Neural crest cell (in vitro differentiated cells): ENCODE measurements around a stretch of chr9.

DNA sequence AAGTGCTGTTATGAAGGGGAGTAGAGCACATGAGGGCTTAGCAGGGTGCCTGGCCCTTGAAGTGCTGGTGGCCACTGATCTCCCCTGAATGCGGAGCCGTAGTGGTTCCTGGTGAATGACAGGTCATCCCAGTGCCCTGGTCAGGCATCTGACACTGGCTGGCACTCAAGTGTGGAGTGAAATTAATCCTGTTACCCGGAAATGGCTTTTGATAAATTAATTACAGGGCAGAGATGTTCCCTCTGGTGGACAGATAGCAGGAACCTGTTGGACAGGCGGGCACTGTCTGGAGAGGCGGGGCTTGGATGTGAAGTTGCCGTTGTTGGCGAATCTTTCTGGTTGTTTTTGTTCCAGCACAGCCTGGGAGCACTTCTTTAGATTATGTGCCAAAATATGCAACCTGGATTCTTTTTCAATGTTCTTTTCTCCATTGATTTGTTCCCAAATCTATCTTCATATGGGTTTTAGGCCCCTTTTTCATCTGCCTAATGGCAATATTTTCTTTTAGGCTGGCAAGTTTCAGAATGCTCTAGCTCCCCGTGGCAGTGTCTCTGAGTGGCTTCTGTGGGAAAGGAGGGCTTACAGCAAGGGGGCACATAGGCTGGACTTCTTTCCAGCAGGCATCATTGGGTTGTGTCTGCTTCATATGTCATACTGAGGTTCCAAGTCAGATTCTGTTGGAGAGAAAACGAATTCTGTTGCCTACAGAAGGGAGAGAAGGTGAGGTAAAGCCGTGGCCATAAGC lies 28.7 kb downstream of the PRRC2B start:
- PRO-cap, result no peak

DNA sequence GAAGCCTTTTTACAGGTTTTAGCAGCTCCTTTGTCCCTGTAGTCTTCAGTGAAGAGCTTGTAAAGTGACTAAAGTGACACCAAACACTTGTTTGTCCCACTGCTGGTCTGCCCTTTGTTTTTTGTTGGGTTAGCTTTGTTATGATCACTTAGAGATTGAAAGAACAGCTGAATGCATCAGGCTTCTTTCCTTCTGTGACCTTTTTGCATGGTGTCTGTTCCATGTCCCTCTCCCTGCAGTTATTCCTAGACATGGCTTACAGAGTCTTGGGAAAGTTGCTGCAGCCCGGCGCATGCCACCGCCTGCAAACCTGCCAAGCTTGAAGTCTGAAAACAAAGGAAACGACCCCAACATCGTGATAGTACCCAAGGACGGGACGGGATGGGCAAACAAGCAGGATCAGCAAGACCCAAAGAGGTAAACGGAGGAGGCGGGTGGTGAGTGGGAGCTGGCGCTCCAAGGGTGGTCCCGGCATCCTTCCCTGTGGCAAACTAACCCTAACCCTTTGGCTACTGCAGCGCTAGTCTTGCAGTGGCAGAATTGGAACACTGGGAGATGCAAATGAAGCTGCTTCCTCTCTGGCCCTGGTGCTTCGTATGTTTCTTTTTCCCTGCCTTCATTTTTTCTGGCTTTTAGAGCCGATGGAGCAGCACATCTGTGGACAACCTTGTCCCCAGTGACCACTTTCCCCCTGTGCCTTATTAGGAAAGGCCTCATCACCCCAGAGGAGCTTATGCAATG lies 38.7 kb downstream of the PRRC2B start:
- PRO-cap, result no peak

DNA sequence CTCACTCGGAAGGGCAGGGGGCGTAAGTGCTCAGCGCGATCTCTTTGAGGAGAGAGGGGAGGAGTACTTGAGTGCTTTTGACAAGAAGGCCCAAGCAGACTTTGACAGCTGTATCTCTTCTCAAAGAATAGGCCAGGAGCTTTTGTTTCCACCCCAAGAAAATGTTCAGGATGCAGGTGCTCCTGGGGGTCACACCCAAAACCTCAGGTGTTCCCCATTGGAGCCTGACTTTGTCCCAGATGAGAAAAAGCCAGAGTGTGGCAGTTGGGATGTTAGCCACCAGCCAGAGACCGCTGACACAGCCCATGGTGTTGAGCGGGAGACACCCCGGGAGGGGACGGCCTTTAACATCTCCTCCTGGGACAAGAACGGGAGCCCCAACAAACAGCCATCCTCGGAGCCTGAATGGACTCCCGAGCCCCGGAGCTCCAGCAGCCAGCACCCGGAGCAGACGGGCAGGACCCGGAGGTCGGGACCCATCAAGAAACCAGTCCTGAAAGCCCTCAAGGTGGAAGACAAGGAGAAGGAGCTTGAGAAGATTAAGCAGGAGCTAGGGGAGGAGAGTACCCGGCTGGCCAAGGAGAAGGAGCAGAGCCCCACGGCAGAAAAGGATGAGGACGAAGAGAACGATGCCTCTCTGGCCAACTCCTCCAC lies 28.1 kb upstream of the POMT1 start:
- PRO-cap, result no peak

DNA sequence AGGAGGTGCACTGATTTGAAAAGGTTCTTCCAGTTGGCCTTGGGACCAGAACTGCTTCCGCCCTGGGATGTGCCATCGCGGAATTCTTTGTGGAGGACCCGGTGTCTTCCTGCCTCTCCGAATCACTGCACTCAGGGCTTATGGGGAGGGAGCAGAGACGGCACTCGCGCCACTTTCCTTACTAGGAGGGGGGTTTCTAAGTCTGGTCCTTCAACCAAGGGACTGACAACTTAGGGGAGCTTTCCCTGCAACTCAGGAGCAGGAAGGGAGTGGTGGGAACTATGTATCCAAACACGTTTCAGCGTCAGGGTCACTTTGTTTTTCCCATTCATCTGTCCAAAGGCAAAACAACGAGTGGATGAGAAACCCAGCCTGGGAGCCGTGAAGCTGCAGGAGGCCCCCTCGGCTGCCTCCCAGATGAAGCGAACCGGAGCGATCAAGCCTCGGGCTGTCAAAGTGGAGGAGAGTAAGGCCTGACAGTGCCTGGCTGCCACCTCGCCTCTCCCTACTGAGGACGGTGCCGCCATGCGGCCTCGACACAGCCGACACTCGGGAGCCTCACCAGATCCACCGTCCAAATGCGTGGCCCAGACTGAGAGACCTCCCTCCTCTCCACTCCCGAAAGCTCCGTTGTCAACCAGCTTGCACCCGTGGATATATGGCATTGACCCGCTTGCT lies 7.2 kb upstream of the POMT1 start:
- PRO-cap, result no peak

- PRO-cap, result no peak
Measured at GRCh38 chr9:131497109-131497645, 5.5 kb upstream of the POMT1 start.

- PRO-cap, result no peak
Measured at GRCh38 chr9:131638412-131638973, 93.2 kb downstream of the PRRT1B start.

DNA sequence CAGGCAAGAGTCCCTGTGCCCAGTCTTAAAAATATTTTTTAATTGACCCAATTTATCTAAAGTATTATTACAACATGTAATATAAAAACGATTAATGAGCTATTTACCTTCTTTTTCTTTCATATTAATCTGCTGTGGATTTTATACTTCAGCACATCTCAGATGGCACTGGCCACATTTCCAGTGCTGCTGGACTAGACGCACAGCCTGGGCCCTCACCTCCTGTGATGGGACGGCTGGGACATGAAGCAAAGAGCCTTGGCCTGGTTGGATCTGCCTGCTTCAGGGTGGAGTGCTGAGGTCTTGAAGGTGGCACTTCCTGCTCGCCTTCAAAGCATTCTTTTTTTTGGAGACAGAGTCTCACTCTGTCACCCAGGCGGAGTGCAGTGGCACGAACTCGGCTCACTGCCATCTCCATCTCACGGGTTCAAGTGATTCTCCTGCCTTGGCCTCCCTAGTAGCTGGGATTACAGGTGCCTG lies 73.2 kb downstream of the RAPGEF1 start:
- PRO-cap, result no peak

DNA sequence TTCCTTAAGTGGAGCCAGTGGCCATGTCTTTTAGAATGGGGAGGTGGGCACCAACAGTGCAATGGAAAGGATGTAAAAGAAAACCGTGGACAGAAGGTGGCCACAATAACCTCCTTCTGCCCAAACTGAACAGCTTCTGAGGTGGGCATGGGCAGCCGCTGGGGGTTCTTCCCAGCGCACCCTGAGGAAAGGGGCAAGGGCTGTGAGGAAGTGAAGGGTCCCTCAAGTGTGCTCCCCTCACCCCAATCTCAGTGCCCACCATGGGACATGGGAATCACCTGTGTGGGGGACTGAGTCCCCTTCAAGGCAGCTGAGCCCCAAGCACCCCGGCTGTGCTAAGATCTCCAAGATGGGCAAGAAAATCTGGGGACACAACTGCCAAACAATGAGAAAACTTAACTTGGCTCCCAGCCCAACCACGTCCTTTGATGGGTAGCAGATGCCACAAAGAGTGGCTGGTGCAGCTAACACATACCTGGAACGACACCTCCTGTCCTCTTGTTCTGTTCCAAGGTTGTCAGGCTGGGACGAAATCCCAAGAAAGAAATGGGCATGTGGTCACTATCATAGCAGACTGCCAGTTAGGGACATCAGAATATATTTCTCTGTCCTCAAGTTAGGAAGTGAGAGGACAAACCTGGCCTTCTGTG lies 63.7 kb downstream of the RAPGEF1 start:
- PRO-cap, result no peak

GRCh38 chr9:131695708-131696044 lies 44.2 kb downstream of the RAPGEF1 start:
- PRO-cap, result no peak

- PRO-cap, result no peak
Measured at GRCh38 chr9:131719229-131719596, 20.7 kb downstream of the RAPGEF1 start.

GRCh38 chr9:131733961-131734726 lies 5.7 kb downstream of the RAPGEF1 start:
- PRO-cap, result no peak

DNA sequence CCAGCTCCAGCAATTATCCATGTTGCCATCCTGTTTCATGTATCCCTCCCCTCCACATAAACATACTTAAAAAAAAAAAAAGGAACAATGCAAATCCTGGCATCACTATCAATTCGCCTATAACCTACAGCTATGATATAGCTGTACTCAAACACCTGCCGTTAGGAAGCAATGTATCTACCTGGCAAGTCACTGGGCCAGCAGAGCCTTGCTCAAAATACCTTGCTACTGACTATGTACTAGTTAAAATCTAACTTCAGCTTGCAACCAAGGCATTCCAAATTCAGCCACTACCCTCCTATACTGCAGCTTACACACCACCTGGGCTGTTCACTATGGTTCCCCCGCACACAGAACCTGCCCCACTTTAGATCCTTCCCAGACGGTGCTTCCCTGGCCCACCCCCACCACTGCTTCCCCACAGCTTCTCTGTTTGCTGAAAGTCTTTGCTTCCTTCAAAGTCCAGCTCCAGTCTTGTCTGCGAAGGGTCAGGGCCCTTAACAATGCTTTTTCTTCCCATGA lies 89.9 kb downstream of the MED27 start:
- PRO-cap, result no peak

DNA sequence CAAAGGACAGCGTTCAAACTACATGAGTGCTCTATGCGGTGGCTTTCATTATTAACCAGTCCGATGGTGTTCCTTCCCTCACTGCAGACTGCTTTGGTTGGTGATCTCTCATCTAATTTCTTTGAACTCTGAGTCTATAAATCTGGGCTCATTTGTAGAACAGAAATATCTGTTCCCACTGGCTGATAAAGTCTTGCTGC lies 82.0 kb downstream of the MED27 start:
- PRO-cap, result no peak

- PRO-cap, result no peak
Measured at GRCh38 chr9:132006749-132007463, 72.8 kb downstream of the MED27 start.

GRCh38 chr9:132197763-132198130 lies 35.9 kb downstream of the NTNG2 start:
- PRO-cap, result no peak

DNA sequence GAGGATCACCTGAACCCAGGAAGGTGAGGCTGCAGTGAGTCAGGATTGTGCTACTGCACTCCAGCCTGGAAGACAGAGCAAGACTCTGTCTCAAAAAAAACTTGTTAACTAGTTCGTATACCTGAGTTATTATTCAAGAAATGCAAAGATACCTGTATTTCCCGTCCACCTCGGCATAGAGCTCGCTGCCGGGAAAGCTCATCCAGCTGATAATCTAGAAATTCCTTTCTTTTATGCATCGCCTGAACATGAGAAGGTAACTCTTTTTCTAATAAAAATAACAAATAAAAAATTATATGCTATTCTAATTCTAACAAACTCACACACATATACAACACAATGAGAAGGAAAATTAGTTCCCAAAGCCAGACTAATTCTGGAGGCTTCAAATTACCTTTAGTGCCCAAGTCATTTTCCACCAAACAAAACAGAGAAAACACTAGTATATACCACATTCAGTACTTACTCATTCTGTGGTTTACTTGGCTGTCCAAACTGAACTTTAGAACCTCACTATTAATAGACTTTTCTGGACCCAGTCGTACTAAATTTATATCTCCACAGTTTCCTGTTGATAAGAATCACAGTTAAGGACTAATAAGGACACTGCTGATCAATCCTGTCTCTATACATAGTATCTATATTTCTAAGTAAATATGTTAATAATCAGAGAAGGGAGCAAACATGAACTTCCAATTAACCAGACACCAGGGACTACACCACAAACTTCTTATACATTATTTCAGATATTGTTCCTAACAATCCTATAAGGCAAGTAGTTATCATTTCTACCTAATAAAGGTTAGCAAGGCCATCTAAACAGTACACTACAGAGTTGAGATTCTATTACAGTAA lies 66.5 kb downstream of the SETX start:
- PRO-cap, result no peak

DNA sequence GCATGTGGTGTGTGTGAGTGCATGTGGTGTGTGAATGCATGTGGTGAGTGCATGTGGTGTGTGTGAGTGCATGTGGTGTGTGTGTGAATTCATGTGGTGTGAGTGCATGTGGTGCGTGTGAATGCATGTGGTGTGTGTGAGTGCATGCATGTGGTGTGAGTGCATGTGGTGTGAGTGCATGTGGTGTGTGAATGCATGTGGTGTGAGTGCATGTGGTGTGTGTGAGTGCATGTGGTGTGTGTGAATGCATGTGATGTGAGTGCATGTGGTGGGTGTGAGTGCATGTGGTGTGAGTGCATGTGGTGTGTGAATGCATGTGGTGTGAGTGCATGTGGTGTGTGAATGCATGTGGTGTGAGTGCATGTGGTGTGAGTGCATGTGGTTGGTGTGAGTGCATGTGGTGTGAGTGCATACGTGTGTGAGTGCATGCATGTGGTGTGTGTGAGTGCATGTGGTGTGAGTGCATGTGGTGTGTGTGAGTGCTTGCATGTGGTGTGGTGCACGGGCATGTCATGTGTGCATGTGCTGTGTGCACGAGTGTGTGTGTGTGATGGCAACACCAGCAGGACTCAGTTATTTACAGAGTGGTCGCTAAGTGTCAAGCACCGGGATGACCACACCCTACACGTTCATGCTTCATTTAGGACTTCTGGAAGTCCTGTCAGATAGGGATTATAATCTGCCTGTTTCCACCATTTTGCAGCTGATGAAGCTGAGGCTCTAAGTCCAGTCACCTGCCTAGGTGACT lies 23.6 kb upstream of the SETX start:
- PRO-cap, result no peak

DNA sequence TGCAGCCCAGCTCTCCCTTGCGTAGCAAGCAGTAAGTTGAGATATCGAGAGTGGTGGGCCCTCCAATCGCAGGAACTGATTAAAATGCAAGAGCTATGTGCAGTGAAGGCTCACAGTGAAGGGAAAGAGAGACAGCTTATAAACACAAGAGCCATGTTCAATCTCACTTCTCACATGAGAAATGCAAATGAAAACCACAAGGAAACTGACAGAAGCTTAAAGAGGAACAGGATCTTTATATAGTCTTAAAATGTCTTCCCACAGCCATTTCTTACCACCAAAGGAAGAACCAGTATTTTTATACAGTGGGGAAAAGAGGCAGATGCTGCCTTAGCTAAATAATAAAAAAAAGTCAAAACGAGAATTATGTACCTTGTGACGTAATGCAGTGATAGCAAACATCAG lies 24.6 kb downstream of the TTF1 start:
- PRO-cap, result no peak

GRCh38 chr9:132794090-132794530 lies 84.0 kb downstream of the AK8 start:
- PRO-cap, result no peak

DNA sequence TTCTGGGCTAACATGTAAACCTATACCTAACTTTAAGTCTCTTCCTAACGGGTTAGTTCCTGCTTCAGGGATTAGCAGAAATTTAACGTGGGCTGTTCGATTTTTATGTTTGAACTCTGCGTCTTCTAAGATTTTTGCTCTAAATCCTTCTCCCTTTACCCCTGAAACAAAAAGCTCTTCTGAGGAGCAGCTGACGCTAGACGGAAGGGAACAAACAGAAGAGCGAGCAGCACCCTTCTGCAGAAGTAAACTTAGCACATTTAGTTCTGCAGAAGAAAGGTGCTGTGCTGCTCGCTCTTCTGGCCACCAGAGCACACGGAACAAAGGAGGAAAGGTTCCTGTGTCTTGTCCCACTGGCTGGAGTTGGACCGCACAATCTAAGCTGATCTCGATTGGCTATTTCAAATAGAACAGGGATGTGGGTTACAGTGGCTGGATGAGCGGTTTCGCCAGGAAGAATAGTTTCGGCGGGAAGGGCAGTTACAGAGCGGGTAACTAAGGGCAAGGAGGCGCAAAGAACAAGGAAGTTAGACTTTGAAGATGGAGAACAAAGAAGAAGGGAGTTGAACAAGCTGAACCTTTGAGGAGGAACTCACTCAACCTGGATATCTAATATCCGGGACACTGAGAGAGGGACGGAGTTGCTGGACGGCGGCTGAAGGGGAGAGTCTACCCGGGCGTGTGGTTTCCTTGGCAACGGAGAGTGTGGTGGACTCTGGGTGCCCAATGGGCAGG lies 7.0 kb downstream of the GTF3C5 start:
- PRO-cap, result no peak